Measurements from ENCODE around the genes FUBP1, SSX2IP and LPAR3.

GRCh38 chr1:77889650-77890246, 1.3 kb downstream of the NEXN start:
- RRBS = no CpG with 5 or more reads among the region's 9 CpGs

DNA sequence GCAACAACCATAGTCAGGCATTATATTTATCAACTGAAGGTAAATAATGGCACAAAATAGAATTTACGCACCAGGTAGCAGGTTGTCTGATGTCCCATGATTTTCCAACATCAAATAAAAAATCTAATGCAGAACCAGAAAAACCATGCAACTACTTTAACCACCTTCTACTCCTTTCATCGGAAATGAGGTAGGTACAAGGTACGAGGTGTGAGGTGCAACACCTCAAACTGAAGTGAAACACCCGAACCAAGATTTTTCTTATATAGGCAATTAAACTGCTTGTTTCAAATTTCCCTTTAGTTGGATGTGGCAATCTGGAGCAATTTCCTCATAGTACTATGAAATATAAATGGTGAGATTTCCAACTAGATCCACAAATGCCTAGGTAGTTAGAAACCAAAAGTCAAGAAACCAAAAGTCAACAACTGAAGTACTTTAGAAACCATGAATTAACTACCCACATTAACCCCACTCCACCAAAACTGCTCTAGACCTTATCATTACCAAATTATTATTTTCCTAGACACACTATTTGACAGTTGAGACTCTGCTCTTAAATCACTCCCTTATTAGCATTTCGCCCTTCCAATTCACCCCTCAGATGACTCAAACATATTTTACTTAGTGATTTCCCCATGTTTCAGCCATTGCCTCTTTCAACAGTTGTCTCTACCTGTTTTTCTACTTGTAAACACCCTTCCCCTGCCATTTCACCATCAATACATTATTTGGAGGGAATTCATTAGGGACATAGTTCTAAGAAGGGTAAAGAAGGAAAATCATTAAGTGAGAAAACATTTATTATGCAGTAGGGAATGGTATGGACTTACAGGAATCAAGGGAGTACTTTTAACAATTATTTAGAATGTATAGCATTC, 37.8 kb downstream of the FUBP1 start:
- RRBS = no CpG with 5 or more reads among the region's 5 CpGs

DNA sequence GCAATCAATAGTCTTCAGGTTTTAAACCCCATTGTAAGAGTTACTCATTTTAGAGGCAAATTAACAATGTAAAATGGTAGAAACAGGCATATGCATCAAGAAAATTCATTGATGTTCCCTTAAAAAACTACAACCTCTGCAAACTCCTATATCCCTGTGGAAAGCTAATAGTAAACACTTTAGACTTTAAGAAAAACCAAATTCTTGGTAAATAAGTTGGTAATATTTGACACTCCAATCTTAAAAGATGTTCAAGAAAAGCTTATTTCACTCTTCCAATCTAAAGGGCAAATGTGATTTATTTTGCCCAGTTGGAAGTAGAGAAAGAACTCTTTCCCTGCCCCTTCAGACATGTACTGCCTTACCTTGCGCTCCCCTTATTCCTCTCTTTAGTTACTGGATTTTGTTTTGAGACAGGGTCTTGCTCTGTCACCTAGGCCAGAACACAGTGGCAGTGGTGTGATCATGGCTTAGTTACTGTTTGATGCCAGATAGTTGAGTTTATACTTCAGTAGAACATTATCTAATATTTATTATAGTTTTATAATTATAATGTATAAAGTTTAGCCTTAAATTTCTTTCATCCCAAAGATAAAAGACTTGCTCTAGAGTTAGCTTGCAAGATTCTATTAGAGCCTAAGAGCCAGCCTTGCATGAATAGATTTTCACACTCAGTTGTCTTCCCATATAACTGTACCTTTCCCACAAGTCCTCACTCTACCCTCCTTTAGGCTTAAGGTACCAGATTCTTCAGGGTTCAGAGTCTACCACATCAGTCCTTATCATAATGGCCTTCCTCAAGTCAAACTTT, 27.5 kb downstream of the FUBP1 start:
- RRBS = no CpG with 5 or more reads among the region's 1 CpG

GRCh38 chr1:77978023-77978982, 569 bp downstream of the FUBP1 start:
- RRBS = 4% methylated on average over 8 of the region's 39 CpGs

DNA sequence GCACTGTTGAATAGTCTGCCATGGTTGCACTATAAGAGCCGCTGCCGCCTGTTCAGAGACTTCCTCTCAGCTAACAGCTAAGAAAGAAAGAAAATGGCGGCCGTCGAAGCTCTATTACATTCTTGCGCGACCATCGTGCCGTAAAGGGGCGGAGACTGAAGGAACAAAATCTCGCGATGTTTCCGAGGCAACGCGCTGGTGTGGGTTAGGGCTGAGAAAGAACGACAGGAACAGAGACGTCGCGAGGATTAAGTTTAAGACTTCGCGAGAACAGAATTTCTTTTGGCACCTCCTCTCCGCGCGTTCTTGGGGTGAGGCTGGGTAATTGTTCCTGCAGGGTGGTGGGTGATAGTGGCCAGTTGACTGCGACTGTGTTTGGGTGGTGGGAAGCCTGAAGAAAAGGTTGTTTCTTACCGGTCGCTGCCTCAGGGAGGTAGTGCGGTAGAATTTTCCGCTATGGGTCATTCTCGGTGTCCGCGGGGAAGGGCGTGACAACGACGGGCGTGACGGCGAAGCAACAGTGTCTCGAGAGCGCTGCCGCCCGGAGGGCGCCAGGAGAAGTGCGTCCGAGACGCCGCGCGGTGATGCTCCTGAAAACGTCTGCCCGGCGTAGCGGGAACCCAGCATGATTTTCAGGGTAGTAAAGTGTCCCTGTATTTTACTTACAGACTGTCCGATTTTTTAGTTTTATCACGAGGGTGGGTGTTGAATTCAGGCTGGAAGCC, at the start of gene FUBP1:
FUBP1 (minus strand) TSS at position 90 of the 725 bp plus-strand sequence.
- RRBS = under 1% methylated on average over 10 of the region's 55 CpGs

DNA sequence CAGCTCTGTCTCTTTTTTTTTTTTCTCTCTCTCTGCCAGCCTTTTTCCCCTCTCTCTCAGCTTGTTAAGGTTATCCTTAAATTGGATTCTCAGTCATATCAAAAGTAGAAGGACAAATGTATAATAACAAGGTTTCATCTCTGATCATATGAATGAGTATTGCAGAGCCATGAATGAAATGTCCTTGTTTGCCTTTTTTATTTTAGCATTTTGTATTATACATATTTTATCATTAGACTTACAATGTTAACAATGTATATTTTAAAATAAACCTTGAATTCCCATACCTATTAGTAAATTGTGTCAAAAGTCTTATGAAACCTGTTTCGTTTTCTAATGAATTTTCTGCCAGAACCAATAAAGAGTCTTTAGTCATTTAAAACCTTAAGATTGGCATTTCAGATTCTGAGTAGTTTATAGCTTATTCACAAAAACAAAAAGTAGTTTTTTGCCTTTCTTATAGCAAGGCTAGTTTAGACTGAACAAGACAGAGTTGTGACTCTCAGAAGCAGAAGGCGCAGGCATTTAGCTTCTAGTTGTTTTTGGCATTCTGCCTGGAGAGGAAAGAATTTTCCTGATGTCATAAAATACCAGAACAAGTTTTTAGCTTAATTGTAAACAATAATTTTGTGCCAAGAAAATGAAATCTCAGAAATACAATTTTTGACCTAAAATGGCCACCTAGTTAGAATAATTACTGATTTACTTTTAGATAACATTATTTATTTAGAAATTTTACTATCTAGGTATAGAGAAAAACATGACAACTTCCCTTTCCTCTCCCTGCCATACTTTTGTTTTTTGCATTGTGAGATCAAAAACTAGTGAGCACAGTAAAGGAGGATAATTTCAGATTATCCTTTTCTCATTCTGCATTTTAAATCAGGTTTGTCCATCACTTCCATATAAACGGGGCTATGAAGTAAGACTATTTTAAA, 884 bp downstream of the DNAJB4 start:
- RRBS = no CpG with 5 or more reads among the region's 3 CpGs

GRCh38 chr1:78012944-78013554, 8.3 kb downstream of the DNAJB4 start:
- RRBS = no CpG with 5 or more reads among the region's 8 CpGs

- RRBS = no CpG with 5 or more reads among the region's 5 CpGs
These were observed 1.5 kb downstream of the GIPC2 start for GRCh38 chr1:78047242-78047647.

DNA sequence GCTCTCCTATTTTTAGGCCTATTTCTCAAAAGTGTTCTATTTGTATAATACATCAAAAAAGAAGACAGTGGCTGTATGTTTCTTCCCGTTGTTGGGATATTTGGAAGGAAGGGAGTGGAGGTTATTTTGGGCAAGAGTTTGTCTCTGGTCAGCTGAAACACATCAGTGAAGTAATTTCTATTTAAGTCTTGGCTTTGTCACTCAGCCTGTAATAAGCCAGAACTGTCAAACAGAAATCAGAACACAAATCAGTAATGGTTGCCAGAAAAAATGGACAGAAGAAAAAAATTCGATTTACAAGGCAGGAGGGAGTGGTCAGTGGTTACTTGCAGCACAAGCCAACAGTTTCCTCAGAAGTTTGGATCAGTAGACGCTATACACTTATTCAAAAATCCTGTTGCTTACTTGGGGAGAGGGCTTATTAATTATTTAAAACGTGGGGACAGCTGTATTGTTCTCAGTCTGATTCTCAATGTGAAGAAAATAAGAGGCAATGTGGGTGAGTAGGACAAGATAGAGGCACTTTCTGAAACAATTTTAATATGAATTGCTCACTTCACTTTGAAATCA, 307.2 kb upstream of the ADGRL2 start:
- RRBS = no CpG with 5 or more reads among the region's 4 CpGs

DNA sequence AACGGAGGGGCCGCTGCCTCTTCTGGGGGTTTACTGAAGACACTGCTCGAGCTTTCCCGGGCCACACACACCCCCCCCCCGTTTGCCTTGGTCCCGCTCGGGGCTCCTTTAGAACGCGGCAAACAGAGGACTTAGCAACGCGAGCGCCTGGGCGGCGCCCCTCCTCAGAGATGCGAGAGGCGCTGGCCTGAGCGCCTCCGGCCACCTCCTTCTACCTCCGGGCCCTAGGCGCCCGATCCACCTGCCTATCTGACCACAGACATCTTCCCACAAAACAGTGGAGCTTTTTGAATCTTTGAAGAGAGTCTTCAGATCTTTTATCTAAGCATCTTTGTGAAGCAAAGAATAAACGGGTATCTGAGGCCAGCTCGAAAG, 370 bp upstream of the TTLL7 start:
- RRBS = no CpG with 5 or more reads among the region's 23 CpGs

GRCh38 chr1:84301828-84302538, 475 bp downstream of the SAMD13 start:
- RRBS = no CpG with 5 or more reads among the region's 6 CpGs

- RRBS = no CpG with 5 or more reads among the region's 3 CpGs
These were observed 31.6 kb upstream of the DNASE2B start for GRCh38 chr1:84366734-84367075.

DNA sequence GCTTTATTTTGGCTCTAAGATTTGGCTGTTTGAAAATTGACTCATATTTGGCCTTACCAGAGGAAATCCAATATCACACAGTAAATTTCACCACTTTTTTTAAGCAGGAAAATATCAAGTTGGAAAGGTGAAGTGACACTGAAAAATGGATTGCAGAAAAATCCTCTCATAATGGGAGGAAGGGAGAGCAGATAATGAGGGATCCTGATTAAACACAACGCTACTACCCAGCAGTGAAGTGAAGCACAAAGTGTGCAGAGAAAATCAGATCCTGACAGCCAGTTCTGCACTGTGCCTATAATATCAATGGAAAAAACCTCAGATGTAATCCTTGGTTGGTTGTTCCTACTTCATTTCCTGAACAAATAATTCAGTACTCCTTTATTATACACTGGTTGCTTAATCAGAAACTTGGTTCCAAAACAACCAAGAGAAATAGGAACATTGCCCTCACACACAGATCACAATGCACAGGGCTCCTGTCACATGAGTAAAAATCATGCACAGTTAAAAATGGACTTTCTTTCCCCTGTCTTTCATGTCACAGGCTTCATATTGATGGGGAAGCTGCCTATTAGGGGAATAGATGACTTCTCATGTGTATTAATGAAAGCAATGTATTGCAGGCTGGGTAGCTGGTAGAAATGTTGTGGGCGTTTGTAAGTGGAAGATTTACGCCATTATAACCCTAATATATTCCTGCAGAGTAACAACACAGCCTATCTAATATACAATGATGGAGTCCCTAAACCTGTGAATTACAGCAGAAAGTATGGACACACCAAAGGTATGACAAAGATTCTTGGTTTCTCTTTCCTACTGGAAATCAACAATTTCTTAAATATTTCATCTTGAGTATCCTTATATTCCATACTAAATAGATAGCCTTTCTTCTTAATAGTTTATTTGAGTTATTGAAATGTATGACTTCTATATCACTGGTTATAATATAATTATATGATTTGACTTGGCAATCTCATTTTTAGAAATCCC, 9.7 kb downstream of the DNASE2B start:
- RRBS = no CpG with 5 or more reads among the region's 3 CpGs

DNA sequence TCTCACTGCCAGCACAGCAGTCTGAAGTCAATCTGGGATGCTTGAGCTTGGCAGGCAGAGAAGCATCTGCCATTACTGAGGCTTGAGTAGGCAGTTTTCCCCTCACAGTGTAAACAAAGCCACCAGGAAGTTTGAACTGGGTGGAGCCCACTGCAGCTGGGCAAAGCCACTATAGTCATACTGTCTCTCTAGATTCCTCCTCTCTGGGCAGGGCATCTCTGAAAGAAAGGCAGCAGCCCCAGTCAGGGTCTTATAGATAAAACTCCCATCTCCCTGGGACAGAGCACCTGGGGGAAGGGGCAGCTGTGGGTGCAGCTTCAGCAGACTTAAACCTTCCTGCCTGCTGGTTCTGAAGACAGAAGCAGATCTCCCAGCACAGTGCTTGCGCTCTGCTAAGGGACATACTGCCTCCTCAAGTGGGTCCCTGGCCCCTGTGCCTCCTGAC, 35.7 kb upstream of the RPF1 start:
- RRBS = no CpG with 5 or more reads among the region's 1 CpG

DNA sequence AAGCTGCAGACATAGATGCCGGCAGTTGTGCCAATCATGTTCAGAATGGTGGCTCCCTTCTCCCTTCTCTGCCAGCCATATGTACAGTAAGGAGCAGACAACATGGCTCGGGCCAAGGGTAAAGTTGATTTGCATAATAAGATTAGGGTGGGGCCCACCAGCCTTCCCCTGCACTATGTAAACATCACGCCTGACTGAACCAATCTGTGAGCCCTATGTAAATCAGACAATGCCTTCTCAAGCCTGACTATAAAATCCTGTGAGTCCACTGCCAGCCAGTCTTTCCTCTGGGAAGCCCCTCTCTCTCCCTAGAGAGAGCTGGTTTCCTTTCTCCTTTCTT, 9.0 kb upstream of the CTBS start:
- RRBS = no CpG with 5 or more reads among the region's 3 CpGs

GRCh38 chr1:84583729-84584239, 9.5 kb upstream of the CTBS start:
- RRBS = no CpG with 5 or more reads among the region's 10 CpGs

DNA sequence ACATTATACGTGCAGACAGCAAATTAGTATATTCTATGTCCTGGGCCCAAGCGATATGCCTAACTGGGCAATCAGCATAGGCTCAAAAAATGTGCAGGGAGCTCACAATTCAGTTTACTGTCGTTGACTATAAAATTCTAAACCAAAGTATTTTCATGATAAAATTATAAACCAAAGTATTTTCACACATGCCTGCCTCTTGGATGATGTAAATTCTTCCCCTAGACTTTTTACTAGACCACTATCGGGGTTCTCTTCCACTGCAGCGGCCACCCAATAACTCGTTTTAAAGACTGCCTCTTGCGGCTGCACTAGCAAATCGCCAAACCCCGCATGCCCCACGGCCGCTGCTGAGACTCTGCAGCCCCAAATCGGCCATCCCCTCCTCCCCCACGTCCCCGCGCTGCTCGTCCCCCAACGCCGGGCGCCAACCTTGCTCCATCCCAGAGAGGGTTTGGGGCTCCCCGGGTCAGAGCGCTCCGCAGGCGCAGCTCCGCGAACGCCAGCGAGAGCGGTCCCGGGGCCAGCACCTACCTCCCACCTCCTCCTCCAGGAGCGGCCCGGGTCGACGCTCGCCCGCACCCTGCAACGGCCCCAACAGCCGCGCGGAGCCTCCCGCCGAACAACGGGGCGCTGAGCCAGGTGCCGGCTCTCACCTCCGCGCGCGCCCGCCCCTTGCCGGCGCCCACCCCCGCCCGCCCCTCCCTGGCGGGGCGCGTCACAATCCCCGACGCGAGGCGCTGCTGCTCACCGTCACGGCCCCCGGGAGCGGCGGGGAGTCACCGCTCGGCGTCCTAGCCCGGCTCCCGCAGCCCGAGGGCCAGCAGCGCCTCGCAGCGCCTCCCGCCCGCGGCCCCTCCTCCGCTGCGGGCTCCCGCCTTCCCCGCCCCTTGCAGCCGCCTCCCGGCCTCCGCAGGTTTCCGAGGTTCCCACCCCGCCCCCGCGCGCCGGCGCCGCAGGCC, at the start of gene SSX2IP:
SSX2IP (minus strand) TSS at position 842 of the 962 bp plus-strand sequence.
- RRBS = 1% methylated on average over 54 of the region's 92 CpGs

DNA sequence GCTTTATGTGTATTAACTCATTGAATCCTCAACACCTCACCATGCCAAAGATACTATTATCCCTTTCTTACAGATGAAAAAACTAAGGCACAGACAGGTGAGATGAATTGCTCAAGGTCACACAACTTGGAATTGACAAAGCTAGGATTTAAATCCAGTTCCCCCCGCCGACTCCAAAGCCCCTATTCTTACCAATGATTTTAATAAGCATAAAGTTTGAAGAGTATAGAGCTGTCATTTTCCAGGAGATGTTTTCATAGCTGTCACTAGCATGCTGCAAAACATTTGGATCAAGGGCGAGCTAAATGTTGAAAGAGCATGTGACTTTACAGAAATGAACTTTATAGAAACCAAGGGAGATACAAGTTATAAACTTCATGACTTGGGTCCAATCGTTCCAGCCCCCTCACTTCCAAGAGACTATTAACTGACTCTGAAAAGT, 35.7 kb downstream of the LPAR3 start:
- RRBS = no CpG with 5 or more reads among the region's 4 CpGs

DNA sequence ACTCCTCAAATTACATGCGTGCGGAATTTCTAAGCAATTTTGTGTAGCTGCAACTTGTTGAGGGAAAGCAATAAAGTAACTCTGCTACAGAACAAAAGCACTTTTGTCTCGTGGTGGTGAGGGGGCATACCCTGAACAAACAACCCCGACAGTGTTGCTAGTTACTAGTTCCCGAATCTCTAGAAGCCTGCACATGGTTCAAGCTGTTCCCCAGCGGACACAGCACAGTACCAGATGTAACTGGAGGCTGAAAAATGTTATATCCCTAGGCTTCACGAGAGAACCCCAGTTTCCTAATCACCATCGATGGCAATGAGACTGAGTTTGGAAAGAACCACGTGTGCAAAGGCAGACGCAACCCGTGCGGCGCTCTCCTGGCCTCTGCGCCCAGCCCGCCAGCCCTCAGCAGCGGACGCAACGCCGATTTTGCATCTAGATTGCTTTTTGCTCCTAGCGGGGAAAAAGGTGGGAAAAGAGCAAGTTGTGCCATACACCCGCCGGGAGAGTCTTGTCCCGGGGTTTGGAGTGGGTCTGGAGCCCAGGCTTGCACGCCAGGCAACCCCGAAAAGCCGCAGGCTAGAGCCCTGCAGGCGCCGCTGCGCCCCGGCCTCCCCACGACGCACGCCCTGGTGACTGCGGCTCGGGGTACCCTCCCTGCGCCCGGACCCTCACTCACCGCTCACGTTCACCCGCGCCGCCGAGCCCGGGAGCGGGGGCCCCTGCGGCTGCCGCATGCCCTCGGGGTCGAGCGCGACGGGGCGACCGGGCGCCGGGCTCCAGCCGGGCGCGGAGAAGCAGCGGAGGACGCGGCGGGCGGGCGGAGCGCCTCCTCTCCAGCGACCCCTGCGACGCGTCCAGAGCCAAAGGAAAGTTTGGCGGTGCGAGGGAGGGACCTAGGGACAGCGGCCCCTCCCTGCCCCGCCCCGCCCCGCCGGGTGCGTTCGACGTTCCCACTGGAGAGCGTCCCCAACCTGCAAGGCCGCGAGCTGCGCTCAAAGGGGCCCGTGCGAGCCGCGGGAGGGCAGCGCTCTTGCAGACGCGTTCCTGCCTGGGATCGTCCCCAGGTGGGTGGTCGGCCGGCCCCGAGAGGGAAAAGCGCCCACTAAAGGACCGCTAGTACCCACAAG, at the start of gene LPAR3:
LPAR3 (minus strand) TSS at position 867 of the 1,127 bp plus-strand sequence.
- RRBS = under 1% methylated on average over 30 of the region's 97 CpGs